Non-pigmented ciliary epithelial cell (primary cell): ENCODE results near the gene MKX.

DNA sequence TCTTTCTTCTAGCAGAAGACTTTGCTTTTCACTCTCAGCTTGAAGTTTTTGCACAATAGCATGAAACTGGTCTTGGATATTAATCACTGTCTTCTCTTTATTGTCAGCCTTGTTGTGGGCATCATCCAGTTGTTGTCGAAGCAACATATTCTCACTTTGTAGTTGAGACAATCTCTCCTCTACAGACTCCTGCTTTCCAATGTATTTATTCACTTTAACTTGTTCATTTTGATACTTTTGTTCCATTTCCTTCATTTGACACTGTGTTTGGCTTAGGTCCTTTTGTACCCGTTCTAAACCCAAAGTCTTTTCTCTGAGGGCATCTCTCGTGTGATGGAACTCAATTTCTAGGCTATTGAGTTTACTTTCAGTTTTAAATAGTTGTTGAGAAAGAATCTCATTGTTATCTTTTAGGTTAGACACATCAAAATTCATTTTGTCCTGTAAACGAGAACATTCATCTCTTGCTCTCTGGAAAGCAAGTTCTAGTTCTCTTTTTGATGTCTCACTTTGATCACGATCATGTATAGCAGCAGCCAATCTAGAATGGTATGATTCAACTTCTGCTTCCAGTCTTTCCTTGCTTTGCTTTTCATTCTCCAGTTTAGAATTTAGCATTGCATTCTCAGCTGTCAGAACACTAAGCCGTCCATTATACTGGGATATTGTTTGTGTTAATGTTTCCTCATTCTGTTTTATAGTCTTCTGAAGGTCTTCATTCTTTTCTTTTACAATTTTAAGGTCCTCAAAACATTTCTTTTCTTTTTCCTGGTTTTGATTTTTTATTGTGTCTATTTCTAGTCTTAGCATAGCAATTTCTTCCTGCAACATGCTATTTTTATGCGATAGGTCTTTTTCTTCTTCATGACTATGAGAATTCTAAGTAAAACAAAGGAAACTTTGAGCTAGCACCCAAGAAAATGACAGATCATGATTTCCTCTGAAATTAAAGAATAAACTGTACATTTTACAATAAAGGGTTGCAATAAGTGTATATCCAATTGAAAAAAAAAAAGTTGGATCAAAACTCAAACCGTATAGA lies 65.1 kb downstream of the ANKRD26 start:
- RRBS = no CpG with 5 or more reads among the region's 8 CpGs

GRCh38 chr10:27136143-27136660 lies 18.0 kb downstream of the YME1L1 start:
- RRBS = no CpG with 5 or more reads among the region's 8 CpGs

- RRBS = no CpG with 5 or more reads among the region's 6 CpGs
Observed at GRCh38 chr10:27262898-27263126, 22.2 kb upstream of the ACBD5 start.

- RRBS = 20% methylated on average over 1 of the region's 7 CpGs
Observed at GRCh38 chr10:27354720-27355042, 114.1 kb upstream of the ACBD5 start.

DNA sequence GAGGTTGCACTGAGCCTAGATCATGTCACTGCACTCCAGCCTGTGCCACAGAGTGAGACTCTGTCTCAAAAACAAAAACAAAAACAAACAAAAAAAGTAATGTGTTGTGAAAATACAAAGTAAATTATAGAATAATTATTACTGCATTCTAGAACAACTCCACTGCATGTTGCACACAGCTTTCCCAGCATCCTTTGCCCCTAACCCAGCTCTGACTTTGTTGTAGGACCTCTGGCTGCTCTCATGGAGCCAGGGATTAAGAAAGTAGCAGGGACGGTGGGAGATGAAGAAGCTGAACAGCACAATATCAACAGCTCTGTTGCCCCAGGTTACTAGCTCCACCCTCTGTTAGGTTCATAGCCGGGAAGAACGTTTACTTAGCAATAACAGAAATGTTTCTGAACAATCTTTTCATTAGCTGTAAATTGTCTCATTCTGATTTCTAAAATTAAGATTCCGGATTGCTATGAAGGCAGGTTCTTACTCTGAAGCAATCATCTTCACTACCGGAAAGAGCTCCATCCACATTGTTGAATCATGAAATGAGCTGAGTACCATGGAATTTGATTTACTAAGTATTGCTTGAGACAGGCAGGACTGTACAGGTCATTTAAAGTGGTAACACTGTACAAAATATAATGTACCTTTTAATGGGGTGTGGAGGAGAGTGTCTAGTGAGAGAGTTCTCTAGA lies 21.1 kb upstream of the RAB18 start:
- RRBS = 100% methylated on average over 1 of the region's 5 CpGs

- RRBS = no CpG with 5 or more reads among the region's 2 CpGs
Observed at GRCh38 chr10:27522983-27523465, 18.9 kb downstream of the RAB18 start.

GRCh38 chr10:27745349-27745884 lies at the start of gene MKX:
TSS of gene MKX (minus strand) at chr10:27745819.
- RRBS = 2% methylated on average over 18 of the region's 56 CpGs

DNA sequence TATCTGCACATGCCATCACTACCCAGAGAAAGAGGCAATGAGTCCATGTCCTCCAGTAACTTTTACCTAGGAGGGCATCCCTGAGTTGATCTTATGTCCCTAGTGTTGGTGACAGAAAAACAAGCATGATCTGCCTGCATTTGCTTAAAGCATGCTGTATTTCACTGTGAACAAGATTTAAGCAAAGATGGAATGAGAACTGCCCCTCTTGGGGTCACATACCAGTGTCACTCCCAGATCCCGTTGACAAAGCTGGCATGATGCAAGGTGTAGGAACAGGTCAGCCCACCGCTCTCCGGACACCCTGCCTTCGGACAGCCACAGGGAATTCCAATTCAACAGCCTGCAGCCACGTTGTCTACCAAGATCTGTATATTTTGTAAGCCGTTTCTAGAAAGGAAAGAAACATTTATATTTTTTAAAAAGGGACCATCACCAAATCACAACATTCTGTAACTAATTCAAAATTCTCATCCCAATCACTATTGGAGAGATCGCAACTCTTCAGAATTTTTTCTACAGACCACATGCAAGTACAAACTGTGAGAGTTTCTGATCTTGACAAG lies 64.4 kb downstream of the MPP7 start:
- RRBS = no CpG with 5 or more reads among the region's 7 CpGs

DNA sequence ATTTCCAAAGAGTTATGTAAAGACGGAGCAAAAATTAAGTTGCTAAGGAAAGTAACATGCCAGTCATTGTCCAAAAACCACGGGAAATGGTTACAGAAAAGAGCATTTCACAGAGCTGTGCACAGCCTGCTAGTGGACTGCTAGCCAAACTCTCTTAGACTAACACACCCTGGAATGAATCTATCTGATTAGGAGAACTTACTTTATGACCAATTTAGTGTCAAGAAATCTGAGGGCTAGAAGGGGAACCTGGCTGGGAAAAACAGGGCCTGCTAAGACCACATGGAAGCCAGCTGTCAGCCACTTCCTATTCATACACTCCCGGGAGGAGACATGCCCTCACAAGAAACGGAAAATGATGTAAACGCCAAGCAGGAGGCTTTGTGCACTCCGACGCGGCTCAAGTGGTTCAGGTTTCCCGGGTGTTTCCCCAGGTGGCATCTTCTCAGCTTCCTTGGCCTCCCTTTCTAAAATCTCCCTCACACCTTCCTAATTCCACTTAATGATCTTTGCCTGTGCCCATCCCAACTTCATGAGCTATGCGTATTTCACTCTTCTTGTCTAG lies 54.7 kb downstream of the MPP7 start:
- RRBS = 58% methylated on average over 6 of the region's 10 CpGs

DNA sequence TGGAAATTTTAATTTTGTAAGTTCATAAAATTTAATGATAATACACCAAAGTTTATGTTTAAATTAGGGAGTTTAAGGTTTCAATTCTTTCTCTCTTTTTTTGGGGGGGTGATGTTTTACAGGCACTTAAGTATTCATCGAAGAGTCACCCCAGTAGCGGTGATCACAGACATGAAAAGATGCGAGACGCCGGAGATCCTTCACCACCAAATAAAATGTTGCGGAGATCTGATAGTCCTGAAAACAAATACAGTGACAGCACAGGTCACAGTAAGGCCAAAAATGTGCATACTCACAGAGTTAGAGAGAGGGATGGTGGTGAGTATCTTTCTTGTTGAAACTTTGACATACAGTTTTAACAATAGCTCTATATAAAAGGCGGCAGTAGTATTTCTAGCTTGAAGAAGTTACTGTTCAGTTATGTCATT lies 2.5 kb downstream of the WAC start:
- RRBS = no CpG with 5 or more reads among the region's 7 CpGs

DNA sequence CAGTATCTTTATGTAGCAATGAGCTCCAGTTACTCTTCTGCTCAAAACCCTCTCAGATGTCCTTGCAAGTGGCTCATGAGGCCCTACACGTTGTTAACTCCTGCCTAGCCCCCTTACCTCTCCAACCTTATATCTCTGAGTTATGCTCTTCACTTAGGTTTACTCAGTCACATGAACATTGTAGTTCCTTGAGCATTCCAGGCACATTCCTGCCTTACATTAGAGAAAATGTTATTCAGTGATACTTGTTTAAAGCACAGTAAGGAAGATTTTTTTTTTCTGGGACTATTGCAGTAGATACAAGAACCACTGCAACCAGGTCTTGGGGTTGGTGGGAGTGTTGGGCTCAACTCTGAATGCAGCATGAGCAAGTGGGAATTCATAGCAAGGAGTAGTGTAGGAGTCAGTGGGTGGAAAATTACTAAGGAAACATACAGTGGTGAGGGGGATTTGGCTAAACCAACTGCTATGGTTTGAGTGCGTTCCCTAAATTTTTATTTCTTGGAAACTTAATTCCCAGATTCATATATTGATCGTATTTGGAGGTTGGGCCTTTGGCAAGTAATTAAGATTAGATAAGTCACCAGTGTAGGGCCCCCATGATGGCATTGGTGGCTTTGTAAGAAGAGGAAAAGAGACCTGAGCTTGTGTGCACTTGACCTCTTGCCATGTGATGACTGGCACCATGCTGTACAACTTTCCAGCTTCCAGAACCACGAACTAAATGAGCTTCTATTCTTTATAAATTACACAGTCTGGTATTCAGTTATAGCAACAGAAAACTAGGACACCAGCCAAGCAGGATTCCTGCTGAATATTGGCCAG lies 22.5 kb downstream of the WAC start:
- RRBS = no CpG with 5 or more reads among the region's 4 CpGs

GRCh38 chr10:28570343-28571314 lies 37.7 kb downstream of the WAC start:
- RRBS = no CpG with 5 or more reads among the region's 15 CpGs

DNA sequence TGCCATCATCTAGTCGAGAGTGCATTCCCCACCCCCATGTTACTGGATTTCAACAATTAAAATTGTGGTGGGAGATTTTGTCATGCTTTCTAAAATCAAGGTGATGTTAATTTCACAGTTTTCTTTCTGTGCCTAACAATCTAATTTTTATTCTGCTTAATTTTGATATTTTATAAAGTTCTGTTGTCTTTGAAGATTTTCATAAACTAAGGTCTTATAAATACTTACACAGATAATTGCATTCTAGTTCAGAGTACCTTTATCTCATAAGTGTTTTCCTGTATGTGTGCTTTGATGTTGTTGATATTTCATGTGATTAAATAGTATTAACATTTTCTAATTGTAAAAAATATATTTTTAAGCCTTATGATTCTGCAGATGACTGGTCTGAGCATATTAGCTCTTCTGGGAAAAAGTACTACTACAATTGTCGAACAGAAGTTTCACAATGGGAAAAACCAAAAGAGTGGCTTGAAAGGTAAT lies 56.5 kb downstream of the WAC start:
- RRBS = no CpG with 5 or more reads among the region's 2 CpGs

- RRBS = 2% methylated on average over 16 of the region's 38 CpGs
Observed at GRCh38 chr10:28676194-28677096, 876 bp upstream of the BAMBI start.

GRCh38 chr10:28795649-28796236 lies 118.4 kb downstream of the BAMBI start:
- RRBS = no CpG with 5 or more reads among the region's 19 CpGs

- RRBS = no CpG with 5 or more reads among the region's 17 CpGs
Observed at GRCh38 chr10:28879807-28880415, 202.6 kb downstream of the BAMBI start.

DNA sequence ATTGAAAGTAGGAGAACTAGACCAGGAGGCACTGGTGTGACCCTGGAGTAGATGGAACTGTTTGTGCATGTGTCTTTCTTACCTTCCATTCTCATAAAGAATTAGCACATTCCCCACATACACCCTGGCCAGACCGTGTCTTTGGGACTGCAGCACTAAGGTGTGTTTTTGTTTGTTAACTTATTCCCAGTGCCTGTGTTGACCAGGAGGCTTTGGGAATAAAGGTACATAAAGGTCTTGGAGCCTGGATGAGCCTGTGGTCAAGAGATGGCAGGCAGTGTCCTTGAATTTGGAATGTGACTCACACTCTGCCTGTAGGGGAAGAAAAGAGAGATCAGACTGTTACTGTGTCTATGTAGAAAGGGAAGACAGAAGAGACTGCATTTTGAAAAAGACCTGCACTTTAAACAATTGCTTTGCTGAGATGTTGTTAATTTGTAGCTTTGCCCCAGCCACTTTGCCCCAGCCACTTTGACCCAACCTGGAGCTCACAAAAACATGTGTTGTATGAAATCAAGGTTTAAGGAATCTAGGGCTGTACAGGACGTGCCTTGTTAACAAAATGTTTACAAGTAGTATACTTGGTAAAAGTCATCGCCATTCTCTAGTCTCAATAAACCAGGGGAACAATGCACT lies 137.6 kb downstream of the LYZL1 start:
- RRBS = no CpG with 5 or more reads among the region's 3 CpGs

DNA sequence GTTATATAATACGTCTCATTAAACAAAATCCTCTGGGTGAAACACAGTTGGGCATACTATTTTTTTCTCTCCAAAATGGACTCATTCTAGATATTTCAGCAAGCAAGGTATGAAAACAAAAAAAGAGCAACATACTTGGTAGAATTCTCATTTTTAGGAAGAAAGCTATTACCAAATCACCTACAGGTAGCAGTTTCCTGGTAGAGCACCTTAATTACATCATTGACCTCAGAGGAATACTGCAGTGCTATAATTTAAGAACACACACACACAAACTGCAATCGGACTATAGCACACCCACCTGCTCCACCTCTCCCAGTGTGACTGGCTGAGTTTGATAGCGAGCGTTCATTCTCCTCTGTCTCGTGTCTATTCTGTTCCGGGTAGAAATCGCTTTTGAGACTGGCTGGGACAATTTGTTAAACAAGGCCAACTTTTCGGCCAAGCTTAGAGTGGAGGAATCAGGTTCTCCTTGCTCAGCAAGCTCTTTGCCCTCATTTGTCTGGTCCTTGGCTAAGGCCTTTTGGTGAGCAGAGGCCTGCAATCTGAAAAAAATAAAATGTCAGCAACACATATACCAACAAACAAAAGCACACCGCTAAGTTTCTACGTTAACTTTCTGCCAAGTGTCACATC lies 110.5 kb downstream of the SVIL start:
- RRBS = no CpG with 5 or more reads among the region's 10 CpGs

DNA sequence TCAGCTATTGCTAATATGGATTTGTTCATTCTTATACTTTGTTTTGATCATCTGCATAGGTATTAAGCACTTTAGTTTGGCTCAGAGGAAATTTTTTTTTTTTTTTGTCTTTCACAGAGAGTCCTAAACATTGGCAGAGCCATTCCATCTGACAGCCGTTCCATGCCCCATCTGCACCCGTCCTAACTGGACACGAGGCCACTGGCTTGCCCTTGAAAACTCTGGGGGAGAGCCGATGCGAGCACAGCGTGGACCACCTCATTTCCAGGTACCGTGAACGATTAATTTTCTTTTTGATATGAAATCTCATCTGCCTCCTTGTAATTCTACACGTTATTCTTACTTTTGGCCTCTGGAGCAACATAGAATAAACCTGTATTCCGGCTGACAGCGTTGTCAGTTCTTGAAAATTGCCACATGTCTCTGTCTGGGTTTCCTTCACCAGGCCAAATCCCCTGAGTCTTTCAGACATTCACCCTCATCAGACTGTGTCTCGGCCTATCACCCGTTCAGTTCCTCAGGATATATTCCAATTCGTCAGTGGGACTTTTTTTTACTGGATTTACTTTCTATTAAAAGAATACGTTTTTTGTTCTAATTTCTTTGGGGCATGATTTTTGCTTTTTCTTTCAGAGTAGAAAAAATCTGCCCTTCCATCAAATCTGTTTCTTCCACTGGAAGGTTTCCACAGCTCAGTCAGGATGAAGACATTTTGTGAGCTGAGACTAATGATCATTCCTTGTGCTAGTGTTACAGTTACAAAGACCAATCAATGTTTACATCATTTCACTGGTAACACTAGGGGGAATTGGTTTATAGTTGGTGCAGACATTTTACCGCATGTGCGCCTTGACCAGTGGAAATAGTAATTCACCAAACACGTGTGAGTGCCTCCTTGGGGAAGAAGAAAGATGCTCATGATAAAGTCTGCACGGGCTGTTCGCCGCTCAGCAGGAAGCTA lies 73.0 kb downstream of the SVIL start:
- RRBS = no CpG with 5 or more reads among the region's 21 CpGs

- RRBS = no CpG with 5 or more reads among the region's 12 CpGs
Observed at GRCh38 chr10:29588853-29589541, 45.8 kb downstream of the SVIL start.